Skin of body (tissue), 2 donors: ENCODE results near the genes DTX1 and IQCD.

- RAMPAGE, long total RNA = no peak
These were observed at the start of gene DTX1 for GRCh38 chr12:113056557-113057166. TSS of gene DTX1 (plus strand) at chr12:113056730.

GRCh38 chr12:113069966-113070882, 13.7 kb downstream of the DTX1 start:
- RAMPAGE, long total RNA = no peak

- RAMPAGE, long total RNA = no peak
These were observed 37.2 kb downstream of the RASAL1 start for GRCh38 chr12:113098340-113098826.

DNA sequence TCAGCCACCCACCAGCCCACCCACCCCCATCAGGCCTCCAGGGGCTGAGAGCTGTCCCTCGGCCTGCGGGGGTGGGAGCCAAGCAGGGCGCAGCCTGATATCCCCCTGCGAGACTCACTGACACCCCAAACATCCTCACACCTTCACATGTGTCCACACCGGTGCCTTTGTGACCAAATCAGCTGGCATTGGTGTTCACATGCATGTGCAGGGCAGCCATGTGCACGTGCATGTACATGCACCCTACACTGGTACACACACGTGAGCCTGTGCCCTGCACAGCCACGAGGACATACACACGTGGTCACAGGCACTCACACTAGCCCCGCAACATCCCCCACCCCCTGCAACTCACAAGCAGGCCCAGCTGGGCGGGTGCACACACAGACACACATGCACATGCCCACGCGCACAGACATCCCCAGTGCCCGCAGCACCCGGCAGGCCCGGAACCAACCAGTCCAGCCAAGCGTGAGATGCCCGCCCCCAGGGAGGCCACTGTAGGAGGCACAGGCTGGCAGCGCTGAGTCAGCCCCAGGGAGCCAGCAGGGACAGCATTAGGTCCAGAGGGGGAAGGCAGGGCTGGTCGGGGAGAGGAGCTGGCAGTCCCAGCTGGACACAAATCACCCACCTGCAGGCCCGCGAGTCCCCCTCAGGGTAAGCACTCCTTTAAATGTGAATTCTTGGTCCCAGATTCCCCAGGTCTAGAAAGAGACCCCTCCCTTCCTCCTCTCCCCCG, 5.3 kb downstream of the RASAL1 start:
- RAMPAGE, long total RNA = no peak

- RAMPAGE, long total RNA = no peak
These were observed 3.8 kb downstream of the CFAP73 start for GRCh38 chr12:113153205-113153767.

- RAMPAGE, long total RNA = no peak
These were observed 8.6 kb downstream of the CFAP73 start for GRCh38 chr12:113158106-113158632.

DNA sequence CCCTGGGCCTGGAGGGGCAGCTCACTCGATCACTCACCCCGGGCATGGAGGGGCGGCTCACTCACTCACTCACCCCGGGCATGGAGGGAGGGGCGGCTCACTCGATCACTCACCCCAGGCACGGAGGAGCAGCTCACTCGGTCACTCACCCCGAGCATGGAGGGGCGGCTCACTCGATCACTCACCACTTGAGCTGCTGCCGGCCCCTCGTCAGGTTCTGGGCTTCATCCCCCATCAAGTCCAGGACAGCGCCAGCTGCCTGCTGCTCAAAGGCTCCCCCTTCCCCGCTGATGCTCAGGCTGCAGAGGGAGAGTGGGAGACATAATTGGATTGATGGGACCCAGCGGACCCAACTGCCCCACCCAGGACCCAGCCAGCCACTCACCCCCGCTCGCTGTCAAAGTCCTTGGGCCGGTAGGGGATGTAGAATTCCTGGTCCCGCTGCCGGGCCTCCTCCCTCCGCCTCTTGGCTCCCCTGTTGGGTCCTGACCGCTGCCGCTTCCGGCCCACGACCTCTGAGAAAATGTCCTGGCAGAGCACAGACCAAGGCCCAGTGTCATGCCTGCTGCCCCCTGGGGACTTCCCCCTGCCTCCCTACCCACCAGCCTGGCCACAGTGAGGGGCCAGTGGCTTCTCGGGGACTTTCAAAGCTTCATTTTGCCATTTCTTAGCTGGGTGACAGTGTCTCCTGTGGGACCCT, 13.4 kb downstream of the CFAP73 start:
- RAMPAGE, long total RNA = no peak

DNA sequence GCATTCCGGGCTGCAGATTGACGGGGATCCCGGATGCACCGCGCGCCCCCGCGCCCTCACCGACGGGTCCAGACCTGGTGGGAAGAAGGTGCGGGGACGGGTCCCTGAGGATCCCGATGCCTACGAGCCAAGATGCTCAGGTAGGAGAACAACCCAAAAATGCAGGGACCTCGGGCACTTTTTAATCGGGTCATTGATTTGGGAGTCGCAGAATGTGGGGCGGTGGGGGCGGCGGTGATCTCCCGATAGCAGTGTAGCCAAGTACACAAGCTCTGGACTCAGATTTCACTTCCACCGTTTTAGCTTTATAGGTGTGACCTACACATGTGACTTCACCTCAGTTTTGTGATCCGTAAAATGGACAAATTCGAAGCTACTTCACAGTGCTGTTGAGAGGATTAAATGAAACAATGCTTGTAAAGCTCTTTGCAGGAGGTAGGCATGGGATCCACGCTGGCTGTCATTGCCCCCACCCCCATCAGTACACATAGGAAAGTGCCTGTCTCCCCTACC, 417 bp downstream of the RITA1 start:
- RAMPAGE, long total RNA = no peak

DNA sequence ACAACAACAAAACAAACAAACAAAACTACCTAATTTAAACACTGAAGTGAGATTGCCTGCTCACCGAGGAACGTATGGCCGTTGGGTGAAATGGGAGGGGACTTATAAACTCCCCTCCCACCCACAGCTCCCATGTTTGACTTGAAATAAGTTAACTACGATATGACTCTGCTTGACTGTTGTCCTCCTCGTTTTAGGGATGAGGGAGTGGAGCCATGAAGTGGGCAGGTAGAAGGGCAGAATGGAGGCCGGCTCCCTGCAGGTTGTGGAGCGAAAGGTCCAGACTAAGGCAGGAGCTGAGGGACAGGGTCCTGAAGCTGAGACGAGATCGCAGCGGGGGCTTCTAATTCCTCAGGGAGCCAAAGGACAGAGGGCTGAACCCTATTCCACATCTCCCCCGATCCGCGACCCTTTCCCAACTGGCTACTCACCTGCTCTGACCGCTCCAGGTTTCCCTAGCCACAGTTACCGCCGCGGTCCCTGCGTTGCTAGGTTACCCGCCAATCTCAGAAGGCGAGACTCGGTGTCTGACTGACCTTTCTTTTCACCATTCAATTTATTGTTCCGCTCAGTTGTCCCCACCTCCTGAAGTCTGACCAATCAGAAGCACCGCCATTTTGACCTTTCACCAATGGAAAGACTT, at the start of gene IQCD:
TSS of gene IQCD (minus strand) at position 529 of the 643 bp plus-strand sequence.
- RAMPAGE, long total RNA = no peak

DNA sequence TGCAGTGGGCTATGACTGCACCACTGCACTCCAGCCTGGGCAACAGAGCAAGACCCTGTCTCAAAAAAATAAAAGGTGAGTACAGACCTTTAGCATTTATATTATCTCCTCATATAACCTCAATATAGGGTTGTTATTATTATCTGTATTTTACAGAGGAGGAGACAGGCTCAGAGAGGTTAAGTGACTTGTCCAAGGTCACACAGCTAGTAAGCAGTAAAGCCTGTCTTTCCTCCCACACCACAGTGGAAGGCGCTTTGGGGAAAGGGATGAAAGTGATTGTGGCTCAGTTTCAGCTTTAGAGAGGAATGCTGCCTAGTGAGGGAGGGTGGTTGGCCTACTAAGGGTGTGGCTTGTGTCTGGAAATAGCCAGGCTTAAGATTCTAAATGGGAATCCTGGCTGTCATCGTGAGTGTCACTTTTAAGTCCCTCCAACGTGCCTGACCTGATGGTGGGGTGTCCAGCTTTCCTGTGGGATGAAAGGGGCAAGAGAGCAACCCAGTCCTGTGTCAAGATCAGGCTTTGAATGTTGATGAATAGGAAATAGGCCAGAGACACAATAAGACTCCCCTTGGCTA, 7.4 kb downstream of the TPCN1 start:
- RAMPAGE, long total RNA = no peak

DNA sequence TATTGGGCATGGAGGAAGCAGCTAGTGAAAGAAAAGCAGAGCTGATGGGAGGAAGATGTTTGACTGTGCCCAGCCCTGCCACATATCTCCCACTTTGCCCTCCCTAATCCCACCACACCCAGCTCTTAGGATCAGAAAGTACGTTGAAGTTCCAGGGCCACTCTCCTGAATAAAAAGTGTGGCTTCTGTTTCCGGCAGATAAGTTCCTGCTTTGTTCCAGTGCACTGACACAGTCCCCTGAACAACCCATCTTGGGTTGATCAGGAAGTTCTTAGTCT, 16.5 kb downstream of the TPCN1 start:
- RAMPAGE, long total RNA = no peak

- RAMPAGE, long total RNA = no peak
These were observed 20.7 kb downstream of the TPCN1 start for GRCh38 chr12:113241849-113242479.

DNA sequence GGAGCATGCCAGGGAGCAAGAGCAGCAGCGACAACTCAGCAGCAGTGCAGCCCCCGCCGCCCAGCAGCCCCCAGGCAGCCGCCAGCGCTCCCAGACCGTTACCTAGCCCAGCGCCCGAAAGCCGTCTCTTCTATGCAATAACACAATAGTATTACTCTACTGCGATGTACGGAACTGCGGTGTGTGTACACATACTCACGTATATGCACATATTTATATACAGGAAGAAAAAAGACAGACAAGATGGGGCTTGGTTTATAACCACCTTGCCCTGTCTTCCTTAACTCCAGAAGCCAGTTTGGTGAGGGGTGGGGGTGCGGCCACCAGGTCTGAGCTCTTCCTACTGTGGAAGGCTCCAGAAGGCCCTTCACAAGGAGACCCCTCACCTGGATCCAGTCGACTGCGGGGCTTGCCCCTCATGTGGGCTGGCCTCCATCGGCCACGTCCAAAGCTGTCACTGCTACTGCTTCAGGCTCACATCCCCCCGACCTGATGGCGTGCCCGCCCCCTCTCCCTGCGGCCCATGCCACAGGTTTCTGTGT, 38.9 kb downstream of the SLC8B1 start:
- RAMPAGE, long total RNA = no peak

DNA sequence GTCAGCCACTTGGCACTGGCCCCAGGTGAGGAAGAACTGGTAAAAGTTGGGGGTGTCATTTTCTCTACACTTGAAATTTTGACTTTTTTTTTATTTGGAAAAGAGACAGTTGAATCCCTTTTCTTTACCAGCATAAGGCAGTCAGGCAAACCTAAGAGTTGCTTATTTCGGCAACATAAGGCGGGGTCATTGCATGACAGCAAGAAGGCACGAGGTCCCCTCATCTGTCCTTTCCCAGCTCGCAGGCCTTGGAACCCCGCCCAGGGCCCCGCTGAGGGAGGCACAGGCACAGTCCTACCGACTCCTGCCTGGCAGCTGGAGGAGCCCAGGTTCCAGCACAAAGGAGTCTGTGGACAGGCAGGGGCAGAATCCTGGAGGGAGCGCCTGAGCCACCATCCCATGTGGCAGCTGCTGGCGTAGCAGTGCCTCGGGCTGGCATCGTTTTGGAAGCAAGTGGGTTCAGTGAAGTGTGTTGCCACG, 36.2 kb downstream of the SLC8B1 start:
- RAMPAGE, long total RNA = no peak

GRCh38 chr12:113360090-113360474, 1.7 kb downstream of the PLBD2 start:
- RAMPAGE, long total RNA = no peak

- RAMPAGE, long total RNA = no peak
These were observed 11.8 kb downstream of the SDS start for GRCh38 chr12:113391609-113392524.

GRCh38 chr12:113638334-113638933, 166.8 kb upstream of the LHX5 start:
- RAMPAGE, long total RNA = no peak

GRCh38 chr12:113957764-113958234, 8.3 kb downstream of the RBM19 start:
- RAMPAGE, long total RNA = no peak

GRCh38 chr12:114412748-114413303, 6.9 kb upstream of the TBX5 start:
- RAMPAGE, long total RNA = no peak

DNA sequence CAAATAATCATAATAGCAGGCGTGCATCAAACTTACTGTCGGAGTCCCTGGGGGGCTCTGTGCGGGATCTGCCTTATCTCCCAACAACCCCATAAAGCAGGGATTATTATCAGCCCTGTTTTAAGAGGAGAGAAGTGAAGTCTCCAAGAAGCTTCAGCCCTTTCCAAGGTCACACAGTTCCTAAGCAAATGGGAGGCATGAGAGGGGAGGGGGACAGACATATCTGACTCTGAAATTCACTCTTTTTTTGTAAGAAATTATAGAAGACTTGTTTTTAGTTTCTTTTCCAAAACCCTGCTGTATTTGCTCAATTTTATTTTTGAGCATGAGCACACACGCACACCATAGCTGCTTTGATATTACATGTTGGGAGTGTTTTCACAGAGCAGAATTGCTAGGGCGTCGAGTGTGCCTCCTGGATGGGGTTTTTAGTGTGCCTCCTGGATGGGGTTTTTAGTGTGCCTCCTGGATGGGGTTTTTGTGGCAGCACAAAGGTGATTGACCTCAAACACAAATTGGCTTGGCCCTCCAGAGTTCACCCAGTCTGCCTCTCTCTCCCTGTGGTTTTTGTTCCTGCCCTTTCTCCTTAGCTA, 27.3 kb downstream of the TBX3 start:
- RAMPAGE, long total RNA = no peak